Liver (tissue), 9 donors: ENCODE measurements around a stretch of chr1.

- PRO-cap, 5 experiments, result no peak in any of the 5 experiments
- RAMPAGE, long total RNA, 2 experiments, result no peak in any of the 2 experiments
- RRBS, result no CpG with 5 or more reads among the region's 4 CpGs
These were observed 96.8 kb upstream of the TNR start for GRCh38 chr1:175840151-175840702.

- PRO-cap, 5 experiments, result no peak in any of the 5 experiments
- RAMPAGE, long total RNA, 2 experiments, result no peak in any of the 2 experiments
- RRBS, result no CpG with 5 or more reads among the region's 2 CpGs
These were observed 226.1 kb upstream of the TNR start for GRCh38 chr1:175969464-175969999.

- PRO-cap, 5 experiments, result no peak in any of the 5 experiments
- RAMPAGE, long total RNA, 2 experiments, result no peak in any of the 2 experiments
- RRBS, result no CpG with 5 or more reads among the region's 2 CpGs
These were observed 140.9 kb downstream of the COP1 start for GRCh38 chr1:176066158-176066624.

- PRO-cap, 5 experiments, result no peak in any of the 5 experiments
- RAMPAGE, long total RNA, 2 experiments, result no peak in any of the 2 experiments
- RRBS, result no CpG with 5 or more reads among the region's 2 CpGs
These were observed 138.8 kb downstream of the COP1 start for GRCh38 chr1:176068188-176068712.

DNA sequence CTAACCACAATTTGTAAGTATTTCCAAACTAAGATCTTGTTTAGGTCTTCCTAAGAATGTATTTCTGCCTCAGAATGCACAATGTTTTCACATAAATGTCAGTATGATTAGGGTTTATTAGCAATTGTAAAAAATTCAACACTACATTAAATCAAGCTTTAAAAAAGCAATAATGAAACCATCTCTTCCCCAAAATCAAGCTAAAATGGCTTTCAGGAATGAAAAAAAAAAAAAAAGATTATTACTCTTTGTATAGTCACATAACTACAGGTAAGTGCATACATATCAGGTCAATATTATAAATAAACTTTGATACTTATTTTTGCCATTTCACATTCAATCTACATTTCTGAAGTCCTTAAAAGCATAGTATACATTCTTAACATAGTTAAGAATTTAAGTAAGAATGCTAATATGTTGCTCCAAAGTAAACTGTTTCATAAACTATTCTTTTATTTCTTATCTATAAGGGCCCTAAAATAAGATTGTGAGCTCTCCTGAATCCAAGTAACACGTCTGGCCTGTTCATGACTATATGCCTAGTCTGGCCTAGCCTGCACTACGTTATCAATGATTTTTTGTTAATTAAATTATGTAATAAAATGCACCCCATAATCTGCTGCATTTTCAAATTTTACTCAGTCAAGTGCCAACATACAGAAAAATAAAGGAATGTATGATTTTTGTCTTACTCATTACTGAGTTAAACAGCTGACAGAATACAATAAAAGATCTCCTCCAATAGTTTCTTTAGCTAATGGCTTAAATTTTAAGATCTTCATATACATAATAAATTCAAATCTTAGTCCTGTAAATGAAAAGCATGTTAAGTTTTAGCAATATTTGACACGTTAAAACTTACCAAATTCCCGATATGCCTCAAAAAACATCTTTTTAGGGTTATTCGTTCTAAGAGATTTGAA is 132.3 kb downstream of the COP1 start:
- PRO-cap, 5 experiments, result no peak in any of the 5 experiments
- RAMPAGE, long total RNA, 2 experiments, result no peak in any of the 2 experiments
- RRBS, result no CpG with 5 or more reads among the region's 5 CpGs

DNA sequence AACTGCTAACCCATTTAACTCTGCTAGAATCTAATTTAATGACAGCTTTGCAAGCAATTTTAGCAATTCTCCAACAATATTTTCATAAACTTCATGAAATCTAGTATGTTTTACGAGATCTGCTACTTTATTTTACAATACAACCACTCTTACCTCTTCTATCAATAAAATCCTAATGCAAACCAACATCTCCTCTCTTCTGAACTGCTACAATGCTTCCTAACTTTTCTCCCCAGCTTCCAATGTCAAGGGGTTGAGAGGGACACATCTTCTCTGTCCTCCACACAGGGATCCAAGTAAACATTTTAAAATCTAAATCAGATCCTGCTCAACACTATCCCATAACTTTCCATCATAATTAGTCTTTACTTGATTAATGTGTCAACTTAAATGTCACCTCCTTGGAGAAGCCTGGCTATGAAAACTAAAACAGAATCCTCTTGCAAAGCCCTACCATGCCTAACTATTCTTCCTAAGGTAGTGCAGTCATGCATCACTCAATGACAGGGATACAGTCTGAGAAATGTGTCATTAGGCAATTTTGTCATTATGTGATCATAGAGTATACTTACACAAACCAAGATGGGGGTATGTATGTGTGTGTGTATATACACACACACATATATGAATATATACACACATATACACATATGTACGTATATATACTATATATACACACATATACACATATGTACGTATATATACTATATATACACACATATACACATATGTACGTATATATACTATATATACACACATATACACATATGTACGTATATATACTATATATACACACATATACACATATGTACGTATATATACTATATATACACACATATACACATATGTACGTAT is 74.9 kb downstream of the COP1 start:
- PRO-cap, 5 experiments, result no peak in any of the 5 experiments
- RAMPAGE, long total RNA, 2 experiments, result no peak in any of the 2 experiments
- RRBS, result no CpG with 5 or more reads among the region's 7 CpGs

DNA sequence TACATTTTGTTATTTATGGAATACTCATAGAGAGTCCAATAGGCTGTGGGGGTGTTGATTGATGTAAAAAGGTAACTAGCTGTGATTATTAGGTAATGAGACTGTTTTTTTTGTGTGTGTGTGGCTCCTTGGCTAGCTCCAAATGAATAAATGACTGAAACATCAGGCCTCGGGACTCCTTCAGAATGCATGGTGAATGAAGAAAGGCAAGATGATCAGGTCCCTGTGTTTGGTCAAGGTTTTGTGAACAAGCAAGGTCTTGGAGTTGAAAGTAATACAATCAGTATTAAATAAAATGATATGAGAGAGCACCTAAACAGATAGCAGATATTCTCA is 128.6 kb downstream of the SEC16B start:
- PRO-cap, 5 experiments, result no peak in any of the 5 experiments
- RAMPAGE, long total RNA, 2 experiments, result no peak in any of the 2 experiments
- RRBS, result no CpG with 5 or more reads among the region's 1 CpG

DNA sequence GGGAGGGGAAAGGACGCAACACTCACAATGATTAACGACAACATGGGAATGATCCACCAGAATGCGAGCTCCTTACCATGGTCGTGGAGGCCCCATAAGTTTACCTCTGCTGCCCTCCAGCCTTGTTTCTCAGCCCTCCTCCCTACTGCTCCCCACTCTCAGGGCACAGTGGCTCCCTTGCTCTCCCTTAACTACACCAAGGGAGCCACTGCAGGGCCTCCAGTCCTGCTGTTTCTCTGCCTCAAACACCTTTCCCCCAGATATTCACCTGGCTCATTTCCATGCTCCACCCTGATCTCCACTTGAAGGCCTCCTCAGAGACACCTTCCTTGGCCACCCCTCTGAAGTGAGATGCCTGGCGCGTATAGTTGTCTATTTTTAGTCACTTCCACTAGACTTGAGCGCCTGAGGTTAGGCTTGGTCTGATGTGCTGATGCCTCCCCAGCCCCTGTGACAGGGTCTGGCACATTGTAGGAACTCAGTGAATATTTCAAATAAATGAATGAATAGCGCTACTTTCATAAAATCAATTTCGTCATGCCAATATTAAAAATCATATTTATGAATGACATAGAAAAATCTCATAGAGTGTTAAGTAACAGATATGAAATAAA is 34.9 kb downstream of the SEC16B start:
- PRO-cap, 5 experiments, result no peak in any of the 5 experiments
- RAMPAGE, long total RNA, 2 experiments, result no peak in any of the 2 experiments
- RRBS, result no CpG with 5 or more reads among the region's 9 CpGs

GRCh38 chr1:178100702-178101245 is 6.9 kb downstream of the RASAL2 start:
- PRO-cap, 5 experiments, result peak in 2 of 5 experiments; most common plus-strand start chr1:178100929 (in 1); most common minus-strand start chr1:178100872 (in 2)
- RAMPAGE, long total RNA, 2 experiments, result no peak in any of the 2 experiments

DNA sequence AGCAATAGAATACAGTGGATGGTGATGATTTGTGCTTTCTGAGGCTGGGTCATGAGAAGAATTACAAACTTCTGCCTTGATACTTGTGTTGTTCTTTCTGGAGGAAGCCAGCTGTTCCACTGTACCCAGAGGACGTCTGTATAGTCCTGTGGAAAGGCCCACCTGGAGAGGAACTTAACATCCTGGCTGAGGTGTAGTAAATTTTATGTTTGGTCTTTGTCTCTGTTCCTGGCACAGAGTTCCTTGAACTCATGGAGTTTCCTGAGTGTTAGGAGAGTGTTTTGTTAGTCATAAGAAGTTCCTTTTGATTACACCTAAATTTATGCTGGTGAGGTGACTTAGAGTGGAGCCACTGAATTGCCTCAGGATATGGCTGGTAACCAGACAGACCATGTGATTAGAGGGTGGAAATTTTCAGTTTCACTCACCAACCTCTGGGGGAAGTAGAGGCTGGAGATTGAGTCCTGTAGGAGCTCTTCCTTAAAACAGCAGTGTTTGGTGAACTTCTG is 57.9 kb downstream of the RASAL2 start:
- PRO-cap, 5 experiments, result no peak in any of the 5 experiments
- RAMPAGE, long total RNA, 2 experiments, result no peak in any of the 2 experiments
- RRBS, result no CpG with 5 or more reads among the region's 1 CpG

DNA sequence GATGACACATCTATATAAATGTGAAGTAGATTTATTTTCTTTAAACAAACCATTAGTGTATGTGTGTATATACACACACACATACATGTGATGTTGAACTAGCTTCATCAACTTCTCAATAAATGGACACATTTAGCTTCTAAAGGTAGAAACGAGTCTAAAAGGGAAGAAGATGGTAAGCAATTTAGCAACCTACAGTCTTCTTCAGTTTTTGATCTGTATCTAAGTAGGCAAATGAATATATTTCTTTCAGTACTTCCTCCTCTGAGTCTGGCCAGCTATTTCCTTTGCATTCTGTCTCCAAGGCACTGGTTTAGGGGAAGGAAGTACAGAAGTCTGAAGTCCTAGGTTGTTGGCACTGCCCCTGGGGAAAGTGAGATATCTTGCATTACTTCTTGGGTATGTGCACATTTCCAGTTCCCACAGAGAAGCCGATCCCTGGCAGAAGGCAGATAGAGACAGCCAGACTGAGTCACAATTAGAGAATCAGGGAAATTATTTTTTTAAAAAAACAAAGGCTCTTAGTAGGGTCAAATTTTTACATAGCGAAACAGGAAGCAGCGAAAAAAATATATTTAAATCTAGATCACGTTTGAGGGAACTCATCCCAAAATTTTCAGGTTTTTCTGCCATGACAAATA is 98.7 kb downstream of the RASAL2 start:
- PRO-cap, 5 experiments, result no peak in any of the 5 experiments
- RAMPAGE, long total RNA, 2 experiments, result no peak in any of the 2 experiments
- RRBS, result no CpG with 5 or more reads among the region's 5 CpGs

- PRO-cap, 5 experiments, result no peak in any of the 5 experiments
- RAMPAGE, long total RNA, 2 experiments, result no peak in any of the 2 experiments
- RRBS, result no CpG with 5 or more reads among the region's 5 CpGs
These were observed 26.2 kb downstream of the CLEC20A start for GRCh38 chr1:178470428-178471009.

GRCh38 chr1:178486565-178487384 is 10.0 kb downstream of the CLEC20A start:
- PRO-cap, 5 experiments, result no peak in any of the 5 experiments
- RAMPAGE, long total RNA, 2 experiments, result no peak in any of the 2 experiments
- RRBS, result 36% methylated on average over 22 of the region's 57 CpGs

GRCh38 chr1:178937440-178938267 is 66.8 kb upstream of the ANGPTL1 start:
- PRO-cap, 5 experiments, result no peak in any of the 5 experiments
- RAMPAGE, long total RNA, 2 experiments, result no peak in any of the 2 experiments
- RRBS, result no CpG with 5 or more reads among the region's 9 CpGs

GRCh38 chr1:179002826-179003478 is 22.7 kb upstream of the FAM20B start:
- PRO-cap, 5 experiments, result peak in 1 of 5 experiments; most common plus-strand start chr1:179003297 (in 1); most common minus-strand start chr1:179002986 (in 1)
- RAMPAGE, long total RNA, 2 experiments, result no peak in any of the 2 experiments
- RRBS, result no CpG with 5 or more reads among the region's 13 CpGs

DNA sequence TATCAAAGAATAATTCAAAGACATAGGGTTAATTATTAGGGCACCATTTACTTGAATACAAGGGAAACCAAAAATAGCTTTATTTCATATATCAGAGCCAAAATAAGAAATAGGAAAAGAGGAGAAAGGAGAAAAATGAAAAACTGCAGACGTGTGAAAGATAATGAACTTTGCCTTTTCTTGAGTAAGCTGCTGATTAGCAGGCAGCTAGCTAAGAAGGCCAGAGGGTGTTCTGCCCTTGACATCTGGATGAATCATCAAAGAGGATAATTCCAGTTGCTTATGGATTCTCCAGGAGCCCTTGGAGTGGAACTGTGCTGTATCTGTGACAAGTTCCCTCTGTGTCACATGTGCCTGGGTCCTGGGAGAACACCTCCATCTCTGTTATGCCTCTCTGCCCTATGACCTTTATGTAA is 7.9 kb upstream of the FAM20B start:
- PRO-cap, 5 experiments, result no peak in any of the 5 experiments
- RAMPAGE, long total RNA, 2 experiments, result no peak in any of the 2 experiments
- RRBS, result no CpG with 5 or more reads among the region's 1 CpG

GRCh38 chr1:179026452-179027077 is 871 bp downstream of the FAM20B start:
- PRO-cap, 5 experiments, result no peak in any of the 5 experiments
- RAMPAGE, long total RNA, 2 experiments, result no peak in any of the 2 experiments
- RRBS, result 1% methylated on average over 16 of the region's 42 CpGs

DNA sequence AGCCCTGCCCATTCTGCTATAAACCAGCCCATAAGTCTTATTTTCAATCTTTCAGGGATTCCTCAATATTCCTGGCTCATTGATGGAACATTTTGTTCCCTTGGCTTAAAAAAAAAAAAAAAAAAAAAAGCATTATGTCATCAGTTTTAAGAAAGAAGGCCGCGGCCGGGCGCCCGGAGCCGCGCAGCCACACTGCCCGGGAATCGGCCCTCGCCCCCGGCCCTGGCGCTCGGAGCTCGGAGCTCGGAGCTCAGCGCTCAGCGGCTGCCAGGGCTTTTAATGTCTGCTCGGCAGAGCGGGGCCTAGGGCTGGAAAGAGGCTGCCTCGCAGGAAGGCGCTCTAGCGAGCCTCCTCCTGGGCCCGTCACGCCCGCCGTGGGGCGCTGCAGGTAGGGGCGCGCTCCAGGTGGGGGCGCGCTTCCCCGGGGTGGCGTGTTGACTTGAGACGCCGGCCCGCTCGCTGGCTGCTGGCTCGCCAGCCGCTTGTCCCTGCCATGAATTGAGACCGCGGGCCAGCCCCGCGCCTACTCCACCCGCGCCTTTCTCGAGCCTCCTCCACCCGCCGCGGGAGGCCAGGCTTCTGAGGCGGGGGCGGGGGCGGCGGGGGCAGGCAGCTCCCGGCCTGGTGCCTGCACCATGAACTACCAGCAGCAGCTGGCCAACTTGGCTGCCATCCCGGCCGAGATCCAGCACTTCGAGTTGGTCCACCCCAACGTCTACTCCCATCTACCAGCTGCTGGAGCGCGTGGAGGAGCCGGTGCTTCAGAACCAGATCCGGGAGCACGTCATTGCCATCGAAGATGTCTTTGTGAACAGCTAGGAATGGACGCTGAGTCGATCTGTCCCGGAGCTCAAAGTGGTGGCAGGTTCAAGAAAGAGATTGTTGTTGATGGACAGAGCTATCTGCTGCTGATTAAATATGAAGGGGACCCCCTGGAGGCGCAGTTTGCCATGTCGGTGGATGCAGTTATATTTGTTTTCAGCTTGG is 5.3 kb upstream of the TDRD5 start:
- PRO-cap, 5 experiments, result no peak in any of the 5 experiments
- RAMPAGE, long total RNA, 2 experiments, result no peak in any of the 2 experiments
- RRBS, result 58% methylated on average over 10 of the region's 69 CpGs

DNA sequence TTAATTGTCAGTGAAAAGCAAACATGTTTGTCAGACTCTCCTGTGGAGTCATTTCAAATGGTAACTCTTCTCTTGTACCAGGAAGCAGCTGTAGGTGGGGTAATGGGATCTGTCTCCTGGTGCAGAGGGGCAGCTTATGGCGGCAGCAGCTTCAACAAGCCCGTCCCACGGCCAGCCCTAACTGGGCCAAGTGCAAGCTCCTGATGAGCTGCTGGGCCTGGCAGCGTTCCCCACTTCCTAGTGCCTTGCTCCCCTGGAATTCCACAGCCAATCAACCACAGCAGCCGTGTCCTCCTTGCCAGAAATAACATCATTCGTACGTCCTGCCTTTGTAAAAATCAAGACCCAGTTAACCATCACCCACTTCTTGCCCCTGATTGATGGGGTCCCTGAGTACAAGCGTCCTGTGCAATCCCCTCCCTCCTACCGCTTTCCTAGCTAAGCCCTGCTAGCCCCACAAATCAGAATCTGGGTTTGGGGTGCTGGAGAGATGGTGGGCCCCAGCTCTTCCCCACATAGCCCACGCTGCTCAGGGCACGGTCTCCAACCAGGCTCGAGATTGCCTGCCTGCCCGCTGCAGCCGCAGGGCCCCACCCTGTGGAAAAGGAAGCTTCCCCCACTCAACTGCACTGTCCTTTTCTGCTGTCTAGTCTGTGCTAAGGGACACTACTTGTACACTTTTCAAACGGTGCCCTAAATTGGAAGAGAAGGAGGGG is 61.2 kb downstream of the TOR1AIP2 start:
- PRO-cap, 5 experiments, result no peak in any of the 5 experiments
- RAMPAGE, long total RNA, 2 experiments, result no peak in any of the 2 experiments
- RRBS, result no CpG with 5 or more reads among the region's 15 CpGs

DNA sequence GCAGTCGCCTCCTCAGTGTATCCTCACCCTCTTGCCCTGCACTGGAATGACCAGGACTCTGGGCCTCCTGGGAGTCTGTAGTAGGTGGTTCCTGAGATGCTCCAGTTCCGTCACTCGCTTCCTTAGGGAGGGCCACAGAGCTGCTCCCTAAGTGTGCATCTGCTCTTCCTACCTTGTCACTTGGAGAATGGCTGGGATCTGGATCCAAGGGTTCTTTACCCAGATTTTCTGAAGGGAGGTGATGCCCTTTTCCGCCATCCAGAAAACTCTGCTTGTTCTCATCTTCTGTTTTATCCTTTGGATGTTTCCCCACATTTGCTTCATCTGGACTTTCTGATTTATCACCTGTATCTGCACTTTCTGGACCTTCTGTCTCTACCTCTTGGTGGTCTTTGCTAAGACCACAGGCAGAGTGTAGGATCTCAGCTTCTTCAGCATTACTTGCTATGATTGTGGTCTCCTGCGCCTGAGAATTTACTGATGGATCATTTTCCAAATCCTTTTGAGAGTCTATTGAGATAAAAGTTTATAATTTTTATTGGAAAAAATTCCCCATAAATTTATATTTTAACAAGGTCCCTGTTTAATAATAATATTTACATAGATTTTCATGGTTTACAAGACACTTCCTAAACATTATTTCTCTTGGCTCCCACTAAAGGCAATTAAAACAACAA is 26.6 kb downstream of the TOR1AIP2 start:
- PRO-cap, 5 experiments, result no peak in any of the 5 experiments
- RAMPAGE, long total RNA, 2 experiments, result no peak in any of the 2 experiments
- RRBS, result no CpG with 5 or more reads among the region's 5 CpGs